Ascending aorta (tissue), 1 donor: ENCODE data around the genes OR4C3, OR4C13, OR10AG1, OR5AS1, OR5M9 and OR5M3.

DNA sequence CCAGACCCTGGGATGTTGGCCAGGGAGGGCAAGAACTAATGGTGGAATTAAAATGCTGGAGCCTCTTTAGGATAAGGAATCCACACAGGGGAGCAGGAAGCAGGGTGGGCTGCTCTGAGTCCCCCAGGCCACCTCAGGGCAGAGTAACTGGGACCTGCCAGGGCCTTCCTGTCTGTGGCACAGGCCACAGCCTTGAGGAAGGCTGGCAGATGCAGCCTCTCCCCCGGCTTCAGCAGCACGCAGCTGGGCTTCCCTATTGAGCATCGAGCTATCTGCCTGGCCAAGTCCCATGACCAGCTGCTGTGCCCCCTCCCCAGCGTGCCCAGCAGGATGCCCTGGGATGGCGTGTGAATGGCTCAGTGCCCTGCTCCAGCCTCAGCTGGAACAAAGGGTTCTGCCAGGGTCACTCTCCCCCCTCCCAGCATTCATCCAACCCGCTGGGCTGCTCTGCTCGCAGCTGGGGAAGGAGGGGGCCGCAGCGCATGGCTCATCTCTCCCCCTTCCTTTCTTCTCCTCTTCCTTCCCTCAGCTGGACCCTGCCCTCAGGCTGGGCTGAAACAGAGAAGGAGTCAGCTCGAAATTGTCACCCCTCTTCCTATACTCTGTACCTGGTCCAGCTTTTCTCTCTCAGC, 14.6 kb downstream of the LRP4 start:
- PRO-cap, result no peak

GRCh38 chr11:47118867-47119367, 57.8 kb downstream of the ARFGAP2 start:
- PRO-cap, result no peak

DNA sequence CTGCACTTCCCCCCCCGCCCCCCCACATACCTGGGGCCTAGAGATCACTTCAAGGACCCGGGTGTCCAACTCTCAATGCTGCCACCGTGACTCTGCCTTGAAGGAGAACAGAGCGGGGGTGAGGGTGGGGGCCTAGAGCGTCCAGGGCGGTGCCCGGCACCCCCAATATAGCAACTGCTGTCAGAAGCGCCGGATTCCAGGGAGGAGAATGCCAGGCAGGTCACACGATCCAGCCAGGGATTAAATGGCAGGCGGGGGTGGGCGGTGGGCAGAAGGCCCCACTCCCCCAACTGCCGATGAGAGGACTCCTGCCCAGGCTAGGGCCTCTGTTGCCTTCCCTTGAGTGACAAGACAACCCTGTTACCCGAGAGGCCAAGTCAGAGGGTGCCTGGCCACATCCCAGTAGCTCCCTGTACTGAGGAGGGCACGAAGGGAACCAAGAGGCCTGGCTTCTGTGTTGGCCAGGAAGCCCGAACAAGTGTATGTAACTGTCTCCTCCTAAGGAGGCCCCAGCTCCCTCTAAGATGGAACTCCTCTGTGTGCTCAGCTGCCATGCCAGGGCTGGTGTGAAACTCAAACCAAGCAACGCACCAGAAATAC, 3.2 kb downstream of the PACSIN3 start:
- PRO-cap, result no peak

GRCh38 chr11:47270552-47271784, 13.2 kb downstream of the NR1H3 start:
- PRO-cap, result no peak

DNA sequence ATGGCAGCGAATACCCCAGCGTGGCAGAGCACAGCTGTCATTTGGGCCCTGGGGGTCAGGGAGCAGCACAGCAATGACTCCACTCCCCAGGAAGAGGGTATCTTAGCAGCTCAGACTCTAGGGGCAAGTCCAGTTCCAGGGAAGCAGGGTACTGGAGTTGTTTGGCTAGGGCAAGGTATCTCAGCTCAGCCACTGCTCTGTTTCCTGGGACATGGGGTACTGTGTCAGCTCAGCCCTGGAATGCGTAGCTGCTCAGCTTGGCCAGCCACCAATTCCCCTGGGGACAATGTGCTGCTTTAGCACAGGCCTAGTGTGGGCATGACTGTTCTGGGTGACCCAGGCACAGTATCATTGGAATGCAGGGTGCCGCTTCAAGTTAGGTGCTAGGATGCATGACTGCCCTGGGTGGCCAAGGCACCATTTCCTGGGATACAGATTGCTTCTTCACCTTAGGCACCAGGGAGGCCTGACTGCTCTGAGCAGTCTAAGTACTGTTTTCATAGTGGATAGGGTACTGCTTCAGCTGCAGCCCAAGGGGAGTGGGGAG, 46.8 kb downstream of the MYBPC3 start:
- PRO-cap, result no peak

- PRO-cap, result no peak
Observed at GRCh38 chr11:47395535-47396142, 12.8 kb upstream of the SLC39A13 start.

DNA sequence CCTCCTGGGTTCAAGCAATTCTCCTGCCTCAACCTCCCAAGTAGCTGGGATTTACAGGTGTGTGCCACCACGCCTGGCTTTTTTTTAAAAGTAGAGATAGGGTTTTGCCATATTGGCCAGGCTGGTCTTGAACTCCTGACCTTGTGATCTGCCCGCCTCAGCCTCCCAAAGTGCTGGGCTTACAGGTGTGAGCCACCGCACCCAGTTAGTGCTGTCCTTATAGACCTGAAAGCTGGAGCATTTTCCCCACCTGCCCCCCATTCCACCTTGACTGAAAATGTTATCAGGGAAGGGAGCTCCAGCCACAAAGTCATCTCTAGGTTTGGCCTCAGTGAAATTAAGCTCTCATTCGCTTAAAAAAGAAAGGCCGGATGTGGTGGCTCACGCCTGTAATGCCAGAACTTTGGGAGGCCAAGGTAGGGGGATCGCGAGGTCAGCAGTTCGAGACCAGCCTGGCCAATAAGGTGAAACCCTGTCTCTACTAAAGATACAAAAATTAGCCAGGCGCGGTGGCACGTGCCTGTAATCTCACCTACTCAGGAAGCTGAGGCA, 8.5 kb downstream of the SLC39A13 start:
- PRO-cap, result no peak

DNA sequence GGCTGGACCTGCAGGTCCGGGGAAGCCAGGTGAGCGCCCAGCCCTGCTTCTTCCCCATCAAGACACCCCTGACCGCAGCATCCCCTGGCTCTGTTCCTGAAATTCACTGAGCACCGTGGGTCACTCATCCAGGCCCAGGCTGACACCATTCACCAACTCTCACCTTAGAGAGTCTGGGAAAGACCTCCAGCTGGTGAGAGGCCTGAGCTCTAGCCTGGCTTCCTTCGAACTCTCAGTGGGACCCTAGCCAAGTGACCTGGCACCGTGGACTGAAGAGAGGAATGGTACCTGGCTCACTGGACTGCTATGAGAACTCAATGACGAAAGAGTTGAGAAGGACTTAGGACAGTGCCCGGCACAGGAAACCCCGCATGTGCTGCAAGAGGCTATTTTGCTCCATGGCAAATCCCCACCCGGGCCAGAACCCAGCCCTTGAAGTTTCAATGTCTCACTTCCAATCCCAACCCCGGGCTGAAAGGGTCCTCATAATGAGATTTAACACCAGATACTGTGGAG, 556 bp upstream of the RAPSN start:
- PRO-cap, result no peak

- PRO-cap, result no peak
Observed at GRCh38 chr11:47471473-47472450, 22.8 kb upstream of the RAPSN start.

- PRO-cap, result bidirectional peak, plus-strand start at chr11:47523826, minus-strand start at chr11:47523729
Observed at GRCh38 chr11:47523274-47524217, 29.4 kb downstream of the CELF1 start.

- PRO-cap, result no peak
Observed at GRCh38 chr11:47725583-47726190, 10.5 kb upstream of the AGBL2 start.

- PRO-cap, result no peak
Observed at GRCh38 chr11:47981034-47981572, 744 bp downstream of the PTPRJ start.

- PRO-cap, result no peak
Observed at GRCh38 chr11:48072230-48072753, 91.9 kb downstream of the PTPRJ start.

DNA sequence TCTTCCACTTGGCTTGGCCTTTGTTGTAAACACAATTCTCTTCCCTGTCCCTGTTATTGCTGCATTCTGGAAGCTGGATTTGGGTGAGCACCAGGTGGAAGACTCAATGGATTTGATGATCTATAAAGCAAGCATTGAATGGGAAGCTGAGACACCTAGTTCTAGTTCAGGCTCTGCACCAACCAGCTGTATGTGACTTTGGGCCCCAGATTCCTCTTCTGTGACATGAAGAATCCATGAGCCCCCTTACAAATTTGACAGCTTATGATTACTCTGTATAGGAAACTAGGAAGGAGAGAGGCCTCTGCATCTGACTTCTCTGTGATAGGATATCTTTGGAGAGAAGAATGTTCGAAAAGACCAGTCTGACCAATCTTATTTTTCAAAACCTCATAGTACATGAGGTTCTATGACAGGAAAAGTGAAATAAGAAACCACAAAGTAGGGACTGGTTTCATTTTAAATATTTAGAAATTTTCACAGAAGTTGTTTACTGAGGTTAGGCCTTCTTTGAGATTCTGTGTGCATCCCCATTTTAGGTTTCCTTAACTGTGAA, 2.2 kb upstream of the OR4X1 start:
- PRO-cap, result no peak

- PRO-cap, result no peak
Observed at GRCh38 chr11:48324477-48325111, at the start of gene OR4C3. Gene OR4C3, plus strand, starts transcription at chr11:48324920.

DNA sequence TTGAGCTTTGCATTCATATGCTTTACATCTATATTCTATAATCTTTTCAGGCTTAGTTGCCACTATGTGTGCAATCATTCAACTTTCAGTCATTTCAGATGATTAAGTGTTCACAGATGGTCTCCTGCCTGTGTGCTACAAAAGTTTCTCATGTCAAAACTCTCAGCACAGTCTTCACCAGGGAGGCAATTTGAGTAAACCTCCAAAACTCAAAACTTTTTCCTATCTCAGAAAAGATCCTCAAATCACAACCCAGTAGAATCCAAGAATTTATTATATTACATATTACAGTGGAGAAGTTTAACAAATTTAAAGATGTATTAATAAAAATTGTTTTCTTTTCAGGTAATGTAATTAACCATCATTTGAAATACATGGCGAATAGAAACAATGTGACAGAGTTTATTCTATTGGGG, at the start of gene OR4C13:
TSS of gene OR4C13 (plus strand) at position 343 of the 416 bp plus-strand sequence.
- PRO-cap, result no peak

DNA sequence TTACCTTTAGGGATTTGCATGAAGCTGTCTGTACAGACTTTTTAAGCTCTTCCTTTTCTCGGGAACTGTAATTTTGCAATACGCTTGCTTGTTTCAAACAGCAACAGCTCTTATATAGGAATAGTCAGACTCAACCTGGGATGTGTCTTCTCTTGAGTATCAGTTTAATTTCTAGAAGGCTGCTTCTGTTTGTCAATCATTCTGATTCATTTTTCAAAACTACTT, at the start of gene OR10AG1:
TSS of gene OR10AG1 (minus strand) at position 58 of the 225 bp plus-strand sequence.
- PRO-cap, result no peak

GRCh38 chr11:56027380-56027771, at the start of gene OR5AS1:
Gene OR5AS1, plus strand, starts transcription at chr11:56027654.
- PRO-cap, result no peak

GRCh38 chr11:56463307-56463642, at the start of gene OR5M9:
Gene OR5M9, minus strand, starts transcription at chr11:56463401.
- PRO-cap, result no peak

DNA sequence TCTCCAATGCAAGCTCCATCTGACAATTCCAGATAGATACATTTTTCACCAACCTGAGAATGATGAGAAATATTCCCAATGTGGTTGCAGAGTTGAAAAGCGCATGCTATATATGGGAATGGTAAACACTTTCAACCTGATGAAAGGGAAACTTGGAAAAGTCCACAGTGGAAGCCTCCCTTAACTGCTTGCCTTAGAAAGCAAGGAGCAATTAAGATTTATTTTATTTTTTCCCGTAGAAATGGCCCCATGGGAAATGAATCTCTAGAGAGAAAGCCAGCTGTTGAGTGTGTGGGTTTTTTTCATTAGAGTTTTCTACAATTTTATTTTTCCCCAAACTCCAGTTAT, at the start of gene OR5M3:
TSS of gene OR5M3 (minus strand) at position 185 of the 348 bp plus-strand sequence.
- PRO-cap, result no peak